ENCODE data around the gene MTRF1.

GRCh38 chr13:41263173-41264070 is at the start of gene MTRF1:
Gene MTRF1 (minus strand): TSS chr13:41263576.
- RRBS, 2 experiments, result no CpG with 5 or more reads among the region's 34 CpGs

DNA sequence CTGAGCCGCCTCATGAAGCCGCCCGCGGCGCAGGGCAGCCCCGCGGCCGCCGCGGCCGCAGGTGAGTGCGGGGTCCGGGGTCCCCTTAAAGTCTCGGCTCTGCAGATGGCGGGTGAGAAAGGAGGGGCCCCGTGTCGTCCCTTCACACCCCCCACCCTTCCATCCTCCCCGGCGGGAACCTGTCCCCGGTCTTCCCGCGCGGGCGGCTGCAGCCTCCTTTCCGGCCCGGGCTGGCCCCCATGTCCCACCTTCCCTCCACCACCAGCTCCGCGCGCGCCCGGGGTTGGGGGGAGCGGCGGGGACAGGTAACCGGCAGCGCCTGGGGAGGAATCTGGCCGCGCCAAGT is 319 bp downstream of the RGCC start:
- RRBS, 2 experiments, result under 1 to 1% methylated on average over 22 to 26 of the region's 37 CpGs

DNA sequence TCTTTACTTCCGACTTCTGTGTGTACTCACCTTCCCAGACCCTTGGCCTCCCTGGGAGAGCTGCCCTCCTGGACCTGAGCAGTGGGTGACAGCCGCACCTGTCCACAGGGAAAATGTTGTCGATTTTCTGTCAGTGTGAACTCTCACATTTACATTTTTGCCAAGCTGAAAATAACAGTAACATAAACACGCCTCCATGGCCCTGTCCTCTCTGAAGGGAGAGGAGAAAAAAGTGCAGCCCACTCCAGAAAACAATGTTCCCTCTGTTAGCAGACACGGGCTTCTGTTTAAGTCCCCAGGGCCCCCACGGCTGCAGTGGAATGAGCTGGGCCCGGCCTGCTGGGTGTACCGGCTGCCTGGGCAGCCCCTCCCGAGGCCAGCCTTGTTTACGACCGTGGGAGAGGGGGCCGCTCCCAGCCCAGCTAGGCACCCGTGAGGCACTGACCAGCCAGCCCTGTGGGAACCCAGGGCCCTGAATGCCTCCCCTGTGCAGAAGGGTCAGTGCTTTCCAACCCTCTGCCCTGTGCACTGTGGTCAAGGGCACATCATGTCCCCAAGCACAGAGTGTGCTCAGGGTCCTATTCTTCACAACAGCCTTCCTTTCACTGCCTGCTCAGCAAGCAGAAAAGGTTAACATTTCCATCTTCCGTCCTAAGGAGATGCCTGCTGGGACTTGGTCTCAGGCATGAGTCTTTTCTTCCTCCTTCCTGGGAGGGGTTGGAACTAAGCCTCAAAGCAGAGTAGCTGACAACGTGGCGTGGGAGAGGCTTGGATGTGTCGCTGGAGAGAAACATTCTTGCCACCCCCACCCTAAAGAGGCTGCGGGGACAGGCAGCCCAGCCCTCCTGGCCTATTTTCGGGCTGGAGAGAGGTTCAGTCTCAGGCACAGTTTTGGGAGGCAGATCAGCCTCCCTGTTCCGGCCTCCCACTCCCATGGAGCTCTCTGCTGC is 90.0 kb downstream of the RGCC start:
- RRBS, 2 experiments, result no CpG with 5 or more reads among the region's 20 CpGs

GRCh38 chr13:41780649-41781405 is 180.1 kb downstream of the VWA8 start:
- RRBS, 2 experiments, result no CpG with 5 or more reads among the region's 3 CpGs

DNA sequence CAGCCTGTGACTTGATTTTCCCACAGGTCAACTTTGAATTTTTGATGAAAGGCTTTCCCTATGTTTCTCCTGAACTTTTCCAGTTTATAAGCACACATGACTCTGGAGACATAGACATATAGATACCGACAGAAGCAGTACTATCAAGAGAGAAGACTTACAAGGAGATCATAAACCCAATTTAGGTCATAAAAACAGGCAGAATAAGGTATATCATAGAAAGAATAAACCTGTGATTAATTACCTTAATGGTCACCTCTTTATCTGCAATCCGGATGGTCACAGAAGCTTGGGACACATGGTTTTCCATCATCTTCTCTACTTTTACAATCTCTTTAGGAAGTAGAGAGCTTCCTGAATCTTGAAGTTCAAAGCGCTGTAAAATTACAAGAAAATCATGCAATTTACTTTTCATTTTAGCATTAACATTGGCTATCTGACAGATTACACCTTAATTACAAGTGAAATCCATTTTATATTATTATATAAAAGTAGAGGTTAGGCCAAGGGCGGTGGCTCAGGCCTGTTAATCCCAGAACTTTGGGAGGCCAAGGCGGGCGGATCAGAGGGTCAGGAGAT is 92.7 kb downstream of the VWA8 start:
- RRBS, 2 experiments, result no CpG with 5 or more reads among the region's 6 CpGs

GRCh38 chr13:42011618-42011876 is 36.9 kb upstream of the DGKH start:
- RRBS, 2 experiments, result no CpG with 5 or more reads among the region's 5 CpGs

GRCh38 chr13:42153596-42154119 is 105.2 kb downstream of the DGKH start:
- RRBS, 2 experiments, result no CpG with 5 or more reads among the region's 3 CpGs

DNA sequence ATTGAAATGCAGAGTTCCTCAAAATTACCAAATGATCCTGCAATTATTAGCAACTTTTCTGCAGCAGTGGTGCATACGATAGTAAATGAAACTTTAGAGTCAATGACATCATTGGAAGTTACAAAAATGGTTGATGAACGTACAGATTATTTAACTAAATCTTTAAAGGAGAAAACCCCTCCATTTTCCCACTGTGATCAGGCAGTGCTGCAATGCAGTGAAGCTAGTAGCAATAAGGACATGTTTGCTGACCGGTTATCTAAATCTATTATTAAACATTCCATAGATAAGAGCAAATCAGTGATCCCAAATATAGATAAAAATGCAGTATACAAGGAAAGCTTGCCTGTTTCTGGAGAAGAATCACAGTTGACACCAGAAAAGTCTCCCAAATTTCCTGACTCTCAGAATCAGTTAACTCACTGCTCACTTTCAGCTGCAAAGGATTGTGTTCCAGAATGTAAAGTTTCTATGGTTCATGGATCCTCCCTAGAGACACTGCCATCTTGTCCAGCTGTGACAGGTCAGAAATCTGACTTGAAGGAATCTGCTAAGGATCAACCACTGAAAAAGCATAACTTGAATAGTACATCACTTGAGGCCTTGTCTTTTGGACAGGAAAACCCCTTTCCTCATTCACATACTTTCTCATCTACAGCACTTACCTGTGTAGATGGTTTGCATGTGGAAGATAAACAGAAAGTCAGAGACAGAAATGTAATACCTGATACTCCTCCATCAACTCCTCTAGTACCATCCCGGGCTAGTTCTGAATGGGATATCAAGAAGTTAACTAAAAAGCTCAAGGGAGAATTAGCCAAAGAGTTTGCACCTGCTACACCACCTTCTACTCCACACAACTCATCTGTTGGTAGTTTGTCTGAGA is 29.6 kb downstream of the AKAP11 start:
- RRBS, 2 experiments, result no CpG with 5 or more reads among the region's 4 CpGs

DNA sequence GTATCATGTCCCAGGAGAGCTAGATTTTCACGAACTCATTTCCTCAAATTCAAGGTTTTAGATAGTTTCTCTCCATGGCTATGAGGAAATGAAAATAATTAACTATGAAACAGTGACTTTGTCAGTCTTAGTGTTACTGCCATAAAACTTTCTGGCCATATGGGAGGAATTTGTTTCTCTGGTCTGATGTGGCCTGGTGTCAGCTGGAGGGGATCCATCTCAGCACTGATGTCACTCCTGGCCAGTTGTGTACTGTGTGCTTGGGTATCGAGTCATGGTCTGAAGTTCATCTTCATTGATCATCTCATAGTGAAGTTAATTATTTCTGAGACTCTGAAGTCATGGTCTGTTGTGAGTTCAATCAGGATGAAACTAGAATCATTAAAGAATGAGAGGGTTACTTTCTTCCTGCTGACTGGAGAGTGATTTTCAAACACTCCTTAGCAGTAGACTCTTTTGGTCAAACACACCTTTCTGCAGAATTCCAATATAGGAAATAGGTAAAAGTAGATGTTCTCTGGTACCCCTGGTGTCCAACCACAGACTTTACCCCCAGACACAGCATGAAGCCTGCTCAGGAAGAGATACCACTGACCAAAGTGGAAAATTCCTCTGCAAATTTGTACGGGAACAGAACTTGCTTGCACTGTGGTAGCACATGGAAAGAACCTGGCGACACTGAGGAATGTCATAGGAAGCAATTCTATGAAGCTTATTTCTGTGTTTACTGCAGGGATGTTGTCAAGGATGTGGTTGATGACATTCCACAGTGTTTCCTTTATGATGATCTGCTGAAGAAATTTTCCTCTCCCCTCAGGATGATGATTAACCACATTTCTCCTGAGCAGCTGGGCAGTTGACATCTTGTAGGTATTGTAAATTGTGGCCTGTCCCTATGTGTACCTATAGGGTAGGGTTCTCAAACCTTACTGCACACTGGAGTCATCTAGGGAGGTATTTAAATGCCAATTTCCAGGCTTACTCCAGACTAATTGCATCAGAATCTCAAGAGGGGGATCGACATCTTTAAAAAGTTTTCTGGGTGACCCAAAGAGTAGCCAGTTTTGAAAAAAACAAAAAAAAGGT is 49.0 kb upstream of the TNFSF11 start:
- RRBS, 2 experiments, result no CpG with 5 or more reads among the region's 5 CpGs

- RRBS, 2 experiments, result 4 to 5% methylated on average over 22 to 41 of the region's 70 CpGs
Observed at GRCh38 chr13:43785564-43786409, 985 bp downstream of the ENOX1 start.

- RRBS, 2 experiments, result no CpG with 5 or more reads among the region's 8 CpGs
Observed at GRCh38 chr13:44140143-44140616, 20.9 kb downstream of the SMIM2 start.

DNA sequence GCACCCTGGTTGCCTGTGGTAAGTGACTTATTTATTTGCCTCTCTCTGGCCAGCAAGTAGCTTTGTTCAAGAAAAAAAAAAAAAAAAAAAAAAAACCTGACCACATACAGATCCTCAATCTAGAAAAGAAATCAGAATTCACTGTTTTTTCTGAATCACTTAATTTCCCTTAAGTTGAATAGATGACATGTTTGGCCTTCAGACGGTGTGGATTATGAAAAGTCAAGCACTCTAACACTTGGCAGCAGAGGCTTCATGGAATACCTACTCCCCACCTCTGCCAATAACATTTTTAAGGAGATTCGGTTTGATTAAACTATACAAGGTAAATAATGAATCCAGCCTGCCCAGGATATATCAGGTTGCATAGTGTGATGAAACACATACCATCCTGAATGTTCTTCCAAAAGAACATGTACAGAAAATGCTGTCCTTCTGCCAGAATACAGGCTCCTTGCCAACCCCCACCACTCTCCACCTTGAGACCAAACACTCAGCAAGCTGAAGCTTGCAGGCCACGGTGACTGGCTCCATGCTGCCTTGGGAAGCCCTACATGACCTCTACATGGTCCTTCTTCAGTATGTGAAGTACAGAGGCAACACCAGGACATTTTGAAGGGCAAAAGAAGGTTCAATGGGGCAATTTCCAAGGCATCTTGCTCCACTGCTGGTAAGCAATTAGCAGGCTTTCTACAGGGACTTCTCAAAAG is 62.7 kb upstream of the SERP2 start:
- RRBS, 2 experiments, result no CpG with 5 or more reads among the region's 3 CpGs

DNA sequence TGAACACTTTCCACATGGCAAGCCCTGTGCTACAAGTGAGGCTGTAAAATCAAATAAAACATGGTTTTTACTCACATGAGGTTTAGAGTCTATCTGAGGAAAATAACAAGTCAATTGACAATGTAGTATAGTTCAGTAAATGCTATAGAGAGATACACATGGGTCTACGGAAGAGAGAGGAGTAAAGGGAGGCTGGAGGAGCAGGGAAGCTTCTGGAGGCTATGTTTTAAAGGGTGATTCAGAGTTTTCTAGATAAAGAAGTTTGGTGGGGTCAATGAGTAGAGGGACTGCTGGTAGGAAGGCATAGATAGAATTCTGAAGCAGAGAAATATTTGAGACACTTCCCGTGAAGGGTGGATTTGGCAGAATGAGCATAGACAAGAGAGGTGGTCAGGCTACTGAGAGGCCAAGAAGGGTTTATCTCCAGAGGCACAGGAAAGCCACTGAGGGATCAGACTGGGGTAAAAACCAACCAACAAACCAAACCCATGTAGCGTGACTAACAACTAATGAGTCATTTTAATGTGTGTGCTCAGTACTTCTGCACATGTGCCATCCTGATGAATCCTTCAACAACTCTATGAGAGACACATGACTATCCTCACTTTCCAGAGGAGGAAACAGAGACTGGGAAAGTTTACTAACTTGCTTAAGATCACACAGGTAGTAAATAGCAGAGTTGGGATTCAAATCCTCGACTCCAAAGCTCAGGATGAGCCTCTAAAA is 60.0 kb upstream of the SERP2 start:
- RRBS, 2 experiments, result no CpG with 5 or more reads among the region's 4 CpGs

- RRBS, 2 experiments, result no CpG with 5 or more reads among the region's 9 CpGs
Observed at GRCh38 chr13:44350621-44351485, 22.8 kb upstream of the SERP2 start.

- RRBS, 2 experiments, result no CpG with 5 or more reads among the region's 13 CpGs
Observed at GRCh38 chr13:44402253-44402883, 28.7 kb downstream of the SERP2 start.

DNA sequence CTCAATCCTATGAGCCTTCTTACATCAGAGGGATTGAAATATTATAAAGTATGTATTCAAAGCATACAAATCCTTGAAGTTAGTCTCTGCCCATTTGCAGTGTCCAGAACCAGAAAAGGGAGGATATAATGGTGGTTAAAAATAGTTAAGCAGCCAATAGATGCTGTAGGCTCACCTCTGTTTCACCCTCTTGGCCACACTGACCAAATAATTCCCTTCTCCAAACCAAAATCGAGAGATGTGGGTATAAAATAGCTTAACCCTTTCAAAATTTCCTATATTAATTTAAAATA is 64.1 kb downstream of the SERP2 start:
- RRBS, 2 experiments, result no CpG with 5 or more reads among the region's 1 CpG

GRCh38 chr13:44555009-44555715 is 21.0 kb downstream of the TSC22D1 start:
- RRBS, 2 experiments, result no CpG with 5 or more reads among the region's 12 CpGs

GRCh38 chr13:44575579-44576299 is 391 bp downstream of the TSC22D1 start:
- RRBS, 2 experiments, result under 1 to 2% methylated on average over 28 of the region's 54 CpGs

GRCh38 chr13:44734354-44734893 is 158.3 kb upstream of the TSC22D1 start:
- RRBS, 2 experiments, result no CpG with 5 or more reads among the region's 2 CpGs